HCT116 (cell line): ENCODE measurements around a stretch of chr11.

GRCh38 chr11:77473085-77473884 is 609 bp downstream of the PAK1 start:
- RRBS: 1% methylated on average over 29 of the region's 83 CpGs

GRCh38 chr11:77590702-77590970 is 883 bp downstream of the AQP11 start:
- RRBS: no CpG with 5 or more reads among the region's 7 CpGs

GRCh38 chr11:77602328-77602839 is 12.6 kb downstream of the AQP11 start:
- RRBS: no CpG with 5 or more reads among the region's 1 CpG

GRCh38 chr11:77611309-77611818 is 21.6 kb downstream of the AQP11 start:
- RRBS: no CpG with 5 or more reads among the region's 1 CpG

GRCh38 chr11:78022303-78022985 is 632 bp downstream of the KCTD14 start:
- RRBS: 5% methylated on average over 3 of the region's 11 CpGs

GRCh38 chr11:78187367-78187807 is 1.0 kb downstream of the KCTD21 start:
- RRBS: no CpG with 5 or more reads among the region's 12 CpGs

DNA sequence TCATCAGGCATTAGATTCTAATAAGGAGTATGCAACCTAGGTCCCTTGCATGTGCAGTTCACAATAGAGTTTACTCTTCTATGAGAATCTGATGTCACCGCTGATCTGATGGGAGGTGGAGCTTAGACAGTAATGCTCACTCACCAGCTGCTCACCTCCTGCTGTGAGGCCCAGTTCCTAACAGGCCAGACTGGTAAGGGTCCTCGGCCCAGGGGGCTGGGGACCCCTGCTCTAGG is 107.2 kb downstream of the USP35 start:
- RRBS: no CpG with 5 or more reads among the region's 2 CpGs

DNA sequence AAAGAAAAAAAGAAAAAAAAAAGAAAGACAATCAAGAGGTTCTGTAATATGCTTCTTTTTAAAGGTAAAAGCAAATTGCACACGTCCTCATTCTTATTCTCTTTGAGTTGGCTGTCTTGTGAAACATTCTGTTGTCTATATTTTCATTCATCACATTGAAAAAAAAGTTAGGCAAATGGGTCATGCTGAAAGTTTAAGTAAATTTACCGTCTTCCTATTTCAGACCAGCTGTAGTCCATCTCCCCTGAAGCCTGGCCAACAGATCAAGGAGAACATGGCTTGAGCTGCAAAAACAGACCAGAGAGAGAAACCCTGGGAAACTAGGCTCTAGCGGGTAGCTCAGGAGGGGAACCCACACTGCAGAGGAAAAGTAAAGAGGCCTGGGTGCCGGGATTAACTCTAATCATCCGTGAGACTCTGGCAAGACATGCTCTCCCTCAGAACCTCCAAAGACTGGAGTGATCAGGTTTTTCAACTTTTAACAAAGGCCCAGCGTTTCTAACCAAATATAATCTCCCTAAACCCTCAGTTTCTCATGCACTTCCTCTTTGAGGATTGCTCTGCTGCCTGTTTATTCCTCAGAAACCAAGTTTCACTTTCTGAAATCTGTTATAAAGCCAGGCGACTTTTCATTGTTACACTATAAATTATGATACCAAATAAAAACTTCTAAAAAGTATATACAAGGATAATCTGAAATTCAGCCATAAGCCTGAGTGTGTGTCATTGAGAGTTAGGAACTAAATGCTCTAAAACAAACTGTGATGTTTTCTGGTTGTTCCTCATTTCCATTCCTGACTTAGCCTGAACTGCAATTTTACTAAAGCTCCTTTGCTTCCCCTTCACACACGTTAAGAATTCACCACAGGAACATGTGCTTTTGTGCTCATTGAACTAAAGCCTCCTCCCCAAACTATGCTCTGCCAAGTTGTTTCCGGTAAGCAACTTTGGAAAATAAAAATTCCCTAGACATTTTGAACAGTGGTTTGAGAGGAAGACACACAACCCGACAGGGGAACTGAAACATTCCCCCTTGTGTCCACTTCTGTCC is 67.4 kb downstream of the GAB2 start:
- RRBS: no CpG with 5 or more reads among the region's 10 CpGs

DNA sequence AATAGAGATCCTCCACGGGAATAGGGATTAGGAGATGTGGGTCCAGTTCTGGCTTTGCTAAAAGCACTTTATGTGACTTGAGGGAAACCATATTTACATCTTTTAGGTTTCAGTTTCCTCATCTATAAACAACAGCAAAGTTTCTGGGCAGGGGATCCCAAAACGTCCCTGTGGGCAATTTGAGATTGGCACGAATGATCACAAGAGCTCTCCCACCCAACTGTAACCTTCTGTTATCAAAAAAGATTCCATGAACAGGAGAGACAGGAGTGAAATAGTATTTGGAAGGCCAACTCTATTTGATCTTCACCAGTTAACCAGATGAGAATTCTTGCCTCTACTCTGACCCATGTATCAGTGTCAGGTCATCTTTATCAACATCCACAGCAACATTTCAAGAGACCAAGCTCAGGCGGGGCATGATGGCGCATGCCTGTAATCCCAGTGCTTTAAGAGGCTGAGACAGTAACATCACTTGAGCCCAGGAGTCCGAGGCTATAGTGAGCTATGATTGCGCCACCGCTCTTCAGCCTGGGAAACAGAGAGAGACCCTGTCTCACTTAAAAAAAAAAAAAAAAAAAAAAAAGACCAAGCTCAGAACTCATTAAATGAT is 62.4 kb downstream of the GAB2 start:
- RRBS: no CpG with 5 or more reads among the region's 8 CpGs

DNA sequence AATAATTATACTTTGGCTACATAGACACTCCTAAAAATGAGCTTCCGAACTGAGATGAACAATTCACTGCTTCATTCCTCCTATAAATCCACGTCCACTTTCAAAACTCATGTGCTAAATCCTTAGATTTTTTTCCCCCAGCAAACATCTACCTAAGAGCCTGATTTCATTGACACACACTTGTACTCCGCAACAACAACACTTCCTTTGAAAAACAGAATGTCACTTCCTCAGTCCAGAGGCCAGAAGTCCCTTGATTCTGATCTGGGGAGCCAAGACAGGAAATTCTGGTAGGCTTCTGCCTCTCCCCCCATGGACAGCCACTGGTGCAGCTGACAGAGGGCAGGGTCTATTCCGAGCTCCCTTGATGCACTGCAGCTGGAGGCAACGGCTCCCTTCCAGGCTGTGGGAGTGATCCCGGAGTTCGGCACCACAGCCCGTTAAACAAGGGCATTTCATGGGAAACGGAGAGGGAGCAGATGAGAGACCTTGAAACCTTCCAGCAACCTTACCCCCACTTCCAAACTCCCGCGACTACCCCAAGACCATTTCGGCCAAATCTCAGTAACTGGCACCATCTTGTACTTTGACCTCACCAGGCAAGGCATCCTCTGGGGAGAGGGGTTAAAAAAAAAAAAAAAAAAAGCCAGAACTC is 1.3 kb downstream of the GAB2 start:
- RRBS: no CpG with 5 or more reads among the region's 12 CpGs

GRCh38 chr11:78424656-78425372 is 7.2 kb upstream of the GAB2 start:
- RRBS: no CpG with 5 or more reads among the region's 2 CpGs

DNA sequence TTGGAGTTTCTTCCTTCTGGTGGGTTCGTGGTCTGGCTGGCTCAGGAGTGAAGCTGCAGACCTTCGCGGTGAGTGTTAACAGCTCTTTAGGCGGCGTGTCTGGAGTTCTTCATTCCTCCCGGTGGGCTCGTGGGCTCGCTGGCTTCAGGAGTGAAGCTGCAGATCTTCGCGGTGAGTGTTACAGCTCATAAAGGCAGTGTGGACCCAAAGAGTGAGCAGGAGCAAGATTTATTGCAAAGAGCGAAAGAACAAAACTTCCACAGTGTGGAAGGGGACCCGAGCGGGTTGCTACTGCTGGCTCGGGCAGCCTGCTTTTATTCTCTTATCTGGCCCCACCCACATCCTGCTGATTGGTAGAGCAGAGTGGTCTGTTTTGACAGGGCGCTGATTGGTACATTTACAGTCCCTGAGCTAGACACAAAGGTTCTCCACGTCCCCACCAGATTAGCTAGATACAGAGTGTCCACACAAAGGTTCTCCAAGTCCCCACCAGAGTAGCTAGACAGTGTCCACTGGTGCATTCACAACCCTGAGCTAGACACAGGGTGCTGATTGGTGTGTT is 46.5 kb upstream of the GAB2 start:
- RRBS: no CpG with 5 or more reads among the region's 16 CpGs

DNA sequence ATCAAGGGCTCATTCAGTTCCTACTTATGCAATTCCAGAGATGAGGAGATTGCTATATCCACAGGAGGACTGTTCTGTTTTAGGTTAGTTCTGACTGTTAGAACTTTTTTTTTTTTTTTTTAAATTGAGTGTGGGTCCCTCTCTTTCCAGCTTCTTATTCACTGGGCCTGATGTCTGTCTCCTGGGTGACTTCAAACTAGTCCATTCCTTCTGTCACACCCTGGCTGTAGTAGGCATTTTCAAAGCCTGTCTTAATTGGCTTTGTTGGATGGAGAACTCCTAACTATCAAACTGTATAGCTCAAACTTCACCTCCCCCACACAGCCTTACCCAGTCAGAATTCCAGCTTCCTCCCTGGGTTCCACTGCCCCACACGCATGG is 159.7 kb upstream of the NARS2 start:
- RRBS: no CpG with 5 or more reads among the region's 1 CpG

DNA sequence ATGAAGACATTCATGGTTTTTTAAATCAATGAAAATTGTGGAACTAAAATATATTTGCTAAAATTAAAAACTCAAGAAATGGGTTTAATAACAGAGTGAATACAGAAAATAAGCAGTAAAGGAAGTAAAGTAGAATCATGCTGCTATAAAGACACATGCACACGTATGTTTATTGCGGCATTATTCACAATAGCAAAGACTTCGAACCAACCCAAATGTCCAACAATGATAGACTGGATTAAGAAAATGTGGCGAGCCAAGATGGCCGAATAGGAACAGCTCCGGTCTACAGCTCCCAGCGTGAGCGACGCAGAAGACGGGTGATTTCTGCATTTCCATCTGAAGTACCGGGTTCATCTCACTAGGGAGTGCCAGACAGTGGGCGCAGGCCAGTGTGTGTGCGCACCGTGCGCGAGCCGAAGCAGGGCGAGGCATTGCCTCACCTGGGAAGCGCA is 578.0 kb downstream of the FAM181B start:
- RRBS: no CpG with 5 or more reads among the region's 19 CpGs

DNA sequence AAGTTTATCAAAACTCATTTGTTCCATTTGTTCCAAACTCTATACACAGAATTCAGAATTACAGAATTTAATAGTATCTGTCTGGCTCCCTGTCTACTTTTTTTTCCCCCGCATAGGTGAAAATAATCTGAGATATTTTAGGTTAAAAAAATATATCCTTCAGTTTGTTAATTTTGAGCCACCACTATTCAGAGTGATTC is 313.9 kb downstream of the FAM181B start:
- RRBS: no CpG with 5 or more reads among the region's 1 CpG

DNA sequence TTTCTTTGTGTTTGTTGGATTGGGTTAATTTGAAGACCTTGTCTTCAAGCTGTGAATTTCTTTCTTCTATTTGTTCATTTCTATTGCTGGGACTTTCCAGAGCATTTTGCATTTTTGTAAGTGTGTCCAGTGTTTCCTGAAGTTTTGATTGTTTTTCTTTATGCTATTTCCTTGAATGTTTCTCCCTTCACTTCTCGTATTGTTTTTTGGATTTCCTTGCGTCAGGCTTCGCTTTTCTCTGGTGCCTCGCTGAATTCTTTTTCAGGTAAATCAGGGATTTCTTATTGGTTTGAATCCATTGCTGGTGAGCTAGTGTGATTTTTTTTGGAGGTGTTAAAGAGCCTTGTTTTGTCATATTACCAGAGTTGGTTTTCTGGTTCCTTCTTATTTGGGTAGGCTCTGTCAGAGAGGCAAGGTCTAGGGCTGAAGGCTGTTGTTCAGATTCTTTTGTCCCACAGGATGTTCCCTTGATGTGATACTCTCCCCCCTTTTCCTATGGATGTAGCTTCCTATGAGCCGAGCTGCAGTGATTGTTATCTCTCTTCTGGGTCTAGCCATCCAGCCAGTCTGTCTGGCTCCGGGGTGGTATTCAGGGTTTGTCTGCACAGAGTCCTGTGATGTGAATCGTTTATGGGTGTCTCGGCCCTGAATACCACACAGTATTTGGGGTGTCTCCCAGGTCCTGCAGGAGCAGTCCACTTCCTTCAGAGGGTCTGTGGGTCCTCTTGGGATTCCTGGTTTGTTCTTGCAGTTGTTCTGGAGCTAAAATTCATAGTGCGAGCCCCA is 21.1 kb downstream of the DDIAS start:
- RRBS: no CpG with 5 or more reads among the region's 9 CpGs

DNA sequence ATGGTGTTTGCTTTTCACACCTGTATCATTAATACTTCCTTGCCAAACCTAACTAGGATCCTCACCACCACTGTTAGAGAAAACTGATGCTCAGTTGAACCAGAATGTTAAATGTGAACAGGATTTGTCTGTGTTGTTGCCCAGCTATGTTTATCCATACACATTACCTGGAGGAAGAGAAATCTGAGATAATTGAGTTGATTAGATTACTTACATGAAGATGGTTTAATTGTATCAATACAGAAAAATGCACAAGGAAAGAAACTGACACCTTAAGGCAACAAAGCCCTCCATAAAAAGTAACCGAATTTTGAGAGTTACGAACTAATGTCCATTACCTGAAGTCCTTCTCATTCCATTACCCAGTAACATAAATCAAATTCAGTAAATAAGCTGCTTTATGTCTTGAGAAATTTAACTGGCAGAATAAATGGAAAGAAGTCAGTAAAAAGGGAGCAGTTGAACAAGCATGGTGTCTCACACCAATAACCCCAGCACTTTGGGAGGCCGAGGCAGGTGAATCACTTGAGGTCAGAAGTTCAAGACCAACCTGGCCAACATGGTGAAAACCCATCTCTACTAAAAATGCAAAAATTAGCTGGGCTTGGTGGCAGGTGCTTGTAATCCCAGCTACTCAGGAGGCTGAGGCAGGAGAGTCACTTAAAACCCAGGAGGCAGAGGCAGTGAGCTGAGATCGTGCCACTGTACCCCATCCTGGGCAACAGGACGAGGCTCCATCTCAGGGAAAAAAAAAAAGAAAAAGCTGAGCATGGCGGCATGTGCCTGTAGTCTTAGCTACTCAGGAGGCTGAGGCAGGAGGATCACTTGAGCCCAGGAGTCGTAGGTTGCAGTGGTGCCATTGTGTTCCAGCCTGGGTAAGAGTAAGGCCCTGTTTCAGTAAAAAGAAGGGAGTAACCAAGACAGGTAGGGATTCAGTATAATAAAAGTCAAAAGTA is 7.7 kb upstream of the RAB30 start:
- RRBS: no CpG with 5 or more reads among the region's 7 CpGs

DNA sequence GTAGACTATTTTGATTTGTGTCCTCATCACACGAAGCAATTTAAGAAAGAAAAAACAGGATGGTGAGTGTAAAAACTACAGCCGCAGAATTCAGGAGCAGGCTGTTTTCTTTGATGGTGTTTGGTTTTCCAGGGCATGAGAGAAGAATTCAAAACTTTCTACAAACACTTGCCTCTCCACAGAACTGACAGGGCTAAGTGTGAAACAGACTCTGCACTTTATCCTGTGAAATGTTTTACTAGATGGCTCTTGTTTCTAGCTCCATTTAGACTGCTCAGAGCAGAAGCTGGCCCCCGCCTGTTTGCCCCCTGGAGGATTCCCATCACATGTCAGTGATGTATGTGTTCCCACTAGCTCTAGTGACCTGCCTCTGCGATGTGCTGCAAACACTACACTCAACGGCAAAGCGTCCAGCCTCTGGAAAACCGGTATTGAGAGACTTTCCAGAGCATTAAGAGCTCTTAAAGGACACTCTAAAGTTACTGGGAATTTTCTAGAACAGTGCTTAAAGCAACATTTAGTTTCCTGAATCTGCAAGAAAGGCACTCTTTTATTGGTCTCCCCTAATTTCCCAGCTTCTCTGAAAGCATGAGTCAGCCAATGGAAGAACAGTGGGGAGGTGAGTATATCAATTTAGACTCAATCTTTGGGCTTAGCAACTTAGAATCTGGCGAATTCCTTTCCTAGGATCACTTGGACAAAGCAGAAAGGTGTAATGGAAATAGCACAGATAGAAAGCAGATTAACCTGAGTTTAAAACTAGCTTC is 41.3 kb upstream of the PCF11 start:
- RRBS: no CpG with 5 or more reads among the region's 8 CpGs

- RRBS: no CpG with 5 or more reads among the region's 2 CpGs
Measured at GRCh38 chr11:83158297-83158609, 1.3 kb downstream of the PCF11 start.

DNA sequence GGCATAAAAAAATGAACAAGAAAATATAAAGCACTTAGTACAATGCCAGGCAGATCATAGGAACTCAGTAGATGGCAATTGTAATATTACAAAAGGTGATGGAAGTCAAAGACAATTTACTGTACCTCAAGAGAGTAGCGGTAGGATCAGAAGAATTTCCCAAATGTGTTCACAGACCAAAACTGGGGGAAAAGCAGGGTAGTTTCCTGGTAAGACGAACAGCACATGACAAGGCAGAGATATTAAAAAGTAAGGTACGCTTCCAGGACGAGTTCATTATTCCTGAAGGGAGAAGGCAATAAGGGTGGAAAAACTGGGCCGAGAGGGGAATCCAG is 934 bp upstream of the ANKRD42 start:
- RRBS: no CpG with 5 or more reads among the region's 5 CpGs